Cerebellum (tissue), 5 donors: ENCODE measurements around a stretch of chr1.

DNA sequence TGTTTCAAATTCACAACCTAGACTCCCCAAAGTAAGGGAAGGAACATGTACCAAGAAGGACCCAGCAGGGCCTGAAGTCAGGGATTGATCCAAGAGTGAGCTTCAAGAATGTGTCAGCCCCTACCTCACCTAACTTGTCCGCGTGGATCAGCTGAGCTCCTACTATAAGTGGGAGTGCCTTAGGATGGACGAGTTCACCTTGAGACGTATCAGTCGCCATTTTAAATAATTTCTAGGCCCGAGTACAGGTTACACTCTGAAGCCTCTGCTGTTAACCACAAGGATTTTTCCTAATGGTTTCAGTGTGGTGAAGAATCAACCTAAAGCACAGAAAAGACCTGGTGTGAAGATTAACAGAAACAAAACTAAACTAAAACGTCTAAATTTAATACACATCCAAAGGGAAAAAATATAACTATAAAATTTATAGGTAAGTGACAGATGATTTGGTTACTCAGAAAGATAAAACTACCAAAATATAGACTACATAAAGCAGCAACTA is 6.8 kb downstream of the HP1BP3 start:
- PRO-cap, 3 experiments, result no peak in any of the 3 experiments
- RAMPAGE, long total RNA, result no peak

DNA sequence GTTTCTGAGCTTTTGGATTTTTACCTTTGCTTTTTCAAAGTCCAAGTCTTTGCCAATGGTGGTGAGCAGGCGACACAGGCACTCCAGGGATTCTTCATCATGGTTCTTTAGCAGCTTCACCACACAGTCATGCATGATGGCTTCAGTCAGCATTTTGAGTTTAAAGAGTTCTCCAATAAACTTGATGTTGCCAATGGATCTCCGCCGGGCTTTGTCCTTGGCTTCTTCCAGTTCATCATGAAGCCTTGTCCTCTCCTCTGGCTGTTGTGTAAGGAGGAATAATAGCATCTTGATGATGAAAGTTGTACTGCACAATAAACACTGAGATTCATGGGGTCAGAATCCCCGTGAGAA is 77.3 kb upstream of the HP1BP3 start:
- PRO-cap, 3 experiments, result no peak in any of the 3 experiments
- RAMPAGE, long total RNA, result no peak

DNA sequence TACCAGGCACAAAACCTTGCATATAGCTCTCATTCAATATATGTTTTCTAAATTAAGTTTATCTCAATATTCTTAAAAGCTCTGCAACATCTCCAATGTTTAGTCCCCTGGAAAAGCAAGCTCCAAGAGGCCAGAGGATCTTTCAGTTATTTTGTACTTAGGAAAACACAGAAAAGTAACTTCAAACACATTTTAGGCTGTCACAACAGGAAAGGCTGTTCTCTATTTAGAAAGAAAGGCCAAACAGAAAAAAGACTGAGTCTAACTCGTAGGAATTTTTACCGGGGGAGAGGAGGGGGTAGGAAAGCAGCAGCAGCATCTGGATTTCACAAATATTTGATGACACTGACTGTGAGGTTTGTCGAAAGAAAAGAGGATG is 107.2 kb downstream of the EIF4G3 start:
- PRO-cap, 3 experiments, result no peak in any of the 3 experiments
- RAMPAGE, long total RNA, result no peak

DNA sequence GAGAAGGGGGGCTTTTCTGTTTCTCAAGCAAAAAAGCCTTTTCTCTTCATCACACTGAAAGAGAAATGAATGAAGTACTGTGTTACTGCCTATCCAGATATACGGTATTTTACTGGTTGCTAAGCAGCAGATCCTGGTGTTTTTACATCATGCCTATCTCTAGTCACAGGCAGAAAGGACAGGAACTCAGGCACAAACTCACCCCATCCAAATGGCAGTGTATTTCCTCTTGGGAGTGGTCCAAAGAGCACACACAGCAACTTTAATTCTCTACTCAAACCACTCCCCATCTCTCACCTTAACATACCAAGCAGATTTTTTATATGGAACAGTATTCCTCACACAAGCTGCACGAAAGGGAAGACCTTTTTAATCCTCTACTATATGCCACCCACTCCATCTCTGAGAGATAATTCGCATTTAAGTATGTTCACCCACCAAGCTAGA is 27.3 kb downstream of the EIF4G3 start:
- PRO-cap, 3 experiments, result no peak in any of the 3 experiments
- RAMPAGE, long total RNA, result no peak

DNA sequence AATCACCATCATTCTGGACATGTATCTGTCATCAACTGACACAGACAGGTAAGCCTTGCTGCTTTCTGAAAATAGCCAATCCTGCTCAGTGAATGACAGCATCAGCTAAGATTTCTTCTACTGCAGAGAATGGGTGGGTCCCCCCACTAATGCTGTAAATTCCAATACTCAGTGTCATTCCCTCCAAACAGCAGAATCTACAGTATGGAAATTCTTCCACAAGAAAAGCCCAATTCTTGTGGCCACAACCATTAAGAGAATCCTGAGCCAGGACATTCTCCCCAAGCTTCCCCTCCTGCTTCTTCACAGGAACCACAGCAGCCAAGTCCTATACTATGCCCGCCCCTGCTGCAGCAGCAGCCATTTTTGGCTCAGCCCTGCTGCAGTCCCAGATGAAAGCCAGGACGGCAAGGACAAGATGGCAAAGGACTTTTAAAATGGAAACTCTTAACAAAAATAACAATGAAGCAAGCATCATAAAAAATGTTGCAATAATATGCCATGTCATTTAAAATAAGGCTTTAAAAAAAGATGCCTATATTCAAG is 26.8 kb downstream of the EIF4G3 start:
- PRO-cap, 3 experiments, result no peak in any of the 3 experiments
- RAMPAGE, long total RNA, result no peak

DNA sequence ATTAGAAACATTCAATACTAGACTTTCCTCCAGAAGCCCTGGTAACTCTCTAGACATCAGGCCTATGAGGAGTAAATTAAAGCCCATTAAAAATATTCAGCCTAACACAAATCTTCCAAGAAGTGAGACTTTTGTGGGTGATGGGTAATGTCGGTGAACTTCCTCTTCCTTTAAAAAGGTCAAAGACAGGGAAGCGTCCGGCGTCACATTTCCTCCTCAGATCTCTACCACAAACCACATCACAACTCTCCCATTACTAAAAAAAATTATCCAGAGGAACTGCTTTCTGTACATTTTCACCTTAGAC is 1.4 kb downstream of the EIF4G3 start:
- PRO-cap, 3 experiments, result peak in 2 of 3 experiments; most common plus-strand start position 256 of the sequence (in 2)
- RAMPAGE, long total RNA, result no peak

DNA sequence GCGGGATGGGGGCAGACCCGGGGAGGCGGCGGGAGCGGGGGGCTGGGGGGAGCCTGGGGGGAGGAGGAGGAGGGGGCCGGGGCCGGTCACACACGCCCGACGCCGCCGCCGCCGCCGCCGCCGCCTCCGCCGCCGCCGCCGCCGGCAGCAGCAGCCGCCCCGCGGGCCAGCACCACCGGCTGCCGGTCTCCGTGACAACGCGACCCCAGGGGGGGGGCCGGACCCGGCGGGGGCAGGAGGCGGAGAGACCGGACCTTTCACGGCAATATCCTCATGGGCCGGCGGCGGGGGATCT is 282 bp downstream of the EIF4G3 start:
- PRO-cap, 3 experiments, result no peak in any of the 3 experiments
- RAMPAGE, long total RNA, result no peak

DNA sequence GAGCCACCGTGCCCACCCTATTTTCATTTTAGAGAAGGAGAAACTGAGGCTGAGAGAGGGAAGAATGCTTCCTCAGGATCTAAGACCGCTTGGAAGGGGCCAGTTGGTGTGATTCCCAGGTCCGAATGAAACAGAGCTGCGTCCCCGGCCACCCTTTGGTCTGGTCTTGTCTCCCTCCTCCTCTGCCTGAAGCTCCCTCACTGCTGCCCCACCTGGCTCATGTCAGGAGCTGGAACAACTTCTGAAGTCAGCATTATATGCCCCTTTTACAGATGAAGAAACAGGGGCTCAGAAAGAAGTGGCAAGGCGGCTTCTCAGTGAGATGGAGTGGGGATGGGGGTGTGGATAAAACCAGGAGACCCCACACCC is 31.6 kb upstream of the ECE1 start:
- PRO-cap, 3 experiments, result no peak in any of the 3 experiments
- RAMPAGE, long total RNA, result no peak

GRCh38 chr1:21436520-21437545 is 3.1 kb upstream of the NBPF3 start:
- PRO-cap, 3 experiments, result no peak in any of the 3 experiments
- RAMPAGE, long total RNA, result no peak

DNA sequence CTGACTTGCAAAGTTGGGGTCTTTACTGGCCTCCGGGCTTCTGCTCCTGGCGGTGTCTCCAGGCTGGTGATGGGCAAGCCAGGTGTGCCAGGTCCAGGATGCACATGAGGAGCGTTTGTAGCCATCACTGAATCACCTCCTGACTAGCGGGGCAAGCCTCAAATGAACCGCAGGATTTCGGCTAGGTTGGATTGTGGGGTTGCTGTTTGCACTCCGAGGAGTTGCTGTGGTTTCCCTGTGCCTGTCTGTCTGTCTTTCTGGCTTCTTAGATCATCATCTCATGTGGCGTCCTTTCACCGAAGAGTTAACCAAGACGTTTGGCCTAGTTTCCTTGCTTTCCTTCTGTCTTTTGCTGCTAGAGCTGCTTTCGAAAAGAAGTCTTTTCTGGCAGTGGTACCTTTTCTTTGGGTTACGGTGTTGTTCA is 810 bp downstream of the NBPF3 start:
- PRO-cap, 3 experiments, result no peak in any of the 3 experiments
- RAMPAGE, long total RNA, result no peak

DNA sequence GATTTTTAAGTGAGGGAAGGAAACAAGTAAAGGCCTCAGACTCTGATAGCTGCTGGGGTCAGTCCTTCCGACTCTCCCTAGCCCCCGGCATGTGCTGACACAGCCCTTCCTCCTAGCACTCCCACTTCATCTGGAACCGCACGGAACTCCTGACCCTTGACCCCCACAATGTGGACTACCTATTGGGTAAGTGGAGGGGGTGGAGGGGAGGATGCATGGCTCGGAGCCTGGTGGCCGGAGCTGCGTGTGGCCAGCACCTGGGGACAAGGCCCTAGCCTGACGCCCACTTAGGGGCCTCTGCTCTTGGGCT is 60.9 kb downstream of the ALPL start:
- PRO-cap, 3 experiments, result no peak in any of the 3 experiments
- RAMPAGE, long total RNA, result no peak

- PRO-cap, 3 experiments, result peak in 1 of 3 experiments; most common plus-strand start chr1:21659285 (in 1)
- RAMPAGE, long total RNA, result no peak
Measured at GRCh38 chr1:21659022-21659796, 9.9 kb downstream of the RAP1GAP start.

GRCh38 chr1:21686798-21687475 is 17.8 kb upstream of the RAP1GAP start:
- PRO-cap, 3 experiments, result no peak in any of the 3 experiments
- RAMPAGE, long total RNA, result no peak

- PRO-cap, 3 experiments, result no peak in any of the 3 experiments
- RAMPAGE, long total RNA, result no peak
Measured at GRCh38 chr1:21703333-21703679, 34.1 kb upstream of the RAP1GAP start.

- PRO-cap, 3 experiments, result peak in 3 of 3 experiments; most common plus-strand start chr1:21783745 (in 1); most common minus-strand start chr1:21783612 (in 2)
- RAMPAGE, long total RNA, result no peak
Measured at GRCh38 chr1:21783366-21784517, 793 bp upstream of the USP48 start.

DNA sequence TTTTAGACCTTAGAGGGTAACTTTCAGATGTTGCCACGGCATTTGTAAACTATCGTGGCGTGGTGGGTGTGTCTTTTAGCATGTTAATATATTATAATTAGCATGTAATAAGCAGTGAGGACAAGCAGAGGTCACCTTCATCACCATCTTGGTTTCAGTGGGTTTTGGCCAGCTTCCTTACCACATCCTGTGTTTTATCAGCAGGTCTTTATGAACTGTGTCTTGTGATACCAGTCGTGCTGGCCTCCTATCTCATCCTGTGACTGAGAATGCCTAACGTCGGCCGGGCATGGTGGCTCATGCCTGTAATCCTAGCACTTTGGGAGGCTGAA is 8.7 kb upstream of the USP48 start:
- PRO-cap, 3 experiments, result no peak in any of the 3 experiments
- RAMPAGE, long total RNA, result no peak

GRCh38 chr1:21827132-21828185 is 15.4 kb downstream of the LDLRAD2 start:
- PRO-cap, 3 experiments, result no peak in any of the 3 experiments
- RAMPAGE, long total RNA, result no peak

- PRO-cap, 3 experiments, result no peak in any of the 3 experiments
- RAMPAGE, long total RNA, result no peak
Measured at GRCh38 chr1:21852149-21853031, 40.3 kb downstream of the LDLRAD2 start.

DNA sequence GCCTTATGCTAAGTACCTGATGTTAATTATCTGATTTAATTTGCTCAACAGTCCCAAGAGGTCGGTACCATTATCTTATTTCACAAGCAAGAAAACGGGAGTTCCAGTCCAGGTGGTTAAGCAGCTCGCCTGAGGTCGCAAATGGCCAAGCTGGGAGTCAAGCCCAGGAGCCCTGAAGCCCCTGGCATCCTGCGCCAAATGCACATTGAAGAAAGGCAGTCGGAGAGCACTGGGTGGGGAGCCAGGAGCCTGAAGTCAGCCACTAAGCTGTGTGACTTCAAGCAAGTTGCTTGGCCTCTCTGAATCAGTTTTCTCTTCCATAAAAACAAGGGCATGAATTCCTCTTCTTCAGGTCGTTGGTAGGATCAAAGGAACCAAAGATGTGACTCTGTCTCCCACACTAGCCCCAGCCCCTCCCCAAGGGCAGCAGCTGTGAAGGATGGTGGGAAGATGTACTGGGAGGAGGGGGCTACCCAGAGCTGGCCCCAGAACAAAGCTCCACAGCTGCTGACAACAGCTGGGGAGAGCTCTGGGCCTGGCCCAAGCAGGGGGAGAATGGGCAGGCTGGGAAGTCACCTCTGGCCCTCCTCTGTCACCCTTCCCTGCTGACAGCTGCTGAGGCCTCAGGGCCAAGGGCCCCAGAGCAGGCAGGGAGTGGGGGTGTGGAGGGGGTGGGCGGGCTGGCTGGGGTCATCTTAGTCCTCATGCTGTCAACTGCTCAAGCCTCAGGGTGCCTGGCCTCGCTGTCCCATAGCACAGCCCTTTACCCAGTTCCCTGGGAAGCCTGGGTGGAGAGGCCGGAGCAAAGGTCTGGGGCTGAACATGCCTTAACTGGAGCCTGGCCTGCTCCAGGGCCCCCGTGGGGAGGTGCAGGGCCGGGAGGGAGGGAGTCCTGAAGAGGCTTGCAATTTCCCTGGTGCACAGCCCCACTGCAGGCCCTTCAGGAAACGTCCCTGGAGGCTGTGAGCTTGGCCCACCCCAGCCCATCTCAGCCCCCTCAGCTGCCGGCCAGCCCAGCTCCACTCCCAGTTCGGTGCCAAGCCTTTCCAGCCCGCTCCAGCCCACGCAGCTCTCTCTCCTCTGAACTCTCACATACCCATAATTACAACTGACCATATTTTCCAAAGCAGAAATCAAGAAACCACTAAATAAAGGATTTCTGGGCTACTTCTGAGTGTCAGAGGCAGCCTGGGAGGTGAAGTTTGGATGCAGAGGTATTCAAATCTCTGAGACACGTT is 25.9 kb downstream of the HSPG2 start:
- PRO-cap, 3 experiments, result no peak in any of the 3 experiments
- RAMPAGE, long total RNA, result no peak

DNA sequence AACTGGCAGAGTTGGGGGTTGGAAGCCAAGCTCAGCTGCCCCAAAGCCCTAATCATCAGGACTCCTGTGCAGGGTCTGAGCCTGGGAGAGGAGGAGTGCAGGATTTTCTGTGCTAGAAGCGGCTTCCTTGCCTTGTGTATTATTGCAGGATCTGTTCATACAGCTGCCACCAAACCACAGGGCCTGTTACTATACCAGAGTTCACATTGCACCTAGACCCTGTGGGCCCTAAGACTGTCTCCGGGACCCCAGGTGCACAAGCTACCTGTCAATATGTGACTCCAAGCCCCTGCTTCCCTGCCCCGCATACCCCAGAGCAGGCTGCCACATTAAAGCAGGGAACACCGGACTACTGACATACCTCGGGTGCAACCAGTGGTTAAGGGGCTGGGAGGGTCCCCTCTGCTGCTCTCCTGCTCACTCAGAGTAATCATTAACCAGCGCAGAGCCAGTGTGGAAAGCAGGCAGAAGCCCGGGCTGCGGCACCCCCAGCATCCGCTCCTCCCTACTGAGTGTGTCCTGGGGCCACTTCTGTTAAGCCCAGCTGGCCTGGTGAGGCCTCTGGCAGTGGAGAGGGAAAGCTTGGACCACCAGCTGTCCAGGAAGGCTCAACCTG is 15.8 kb downstream of the HSPG2 start:
- PRO-cap, 3 experiments, result no peak in any of the 3 experiments
- RAMPAGE, long total RNA, result no peak